ENCODE results near the genes CLEC12A, KLRC1 and YBX3.

GRCh38 chr12:9647787-9648780 is 21.4 kb upstream of the CLEC2D start:
- PRO-cap: bidirectional peak, plus-strand start at chr12:9647963, minus-strand start at chr12:9647988; bidirectional peak, plus-strand start at chr12:9648521, minus-strand start at chr12:9648264
- CAGE, long polyA plus RNA: start-site peak on the plus strand at chr12:9648165-9648651, 909 and 904 reads in 2 replicates

DNA sequence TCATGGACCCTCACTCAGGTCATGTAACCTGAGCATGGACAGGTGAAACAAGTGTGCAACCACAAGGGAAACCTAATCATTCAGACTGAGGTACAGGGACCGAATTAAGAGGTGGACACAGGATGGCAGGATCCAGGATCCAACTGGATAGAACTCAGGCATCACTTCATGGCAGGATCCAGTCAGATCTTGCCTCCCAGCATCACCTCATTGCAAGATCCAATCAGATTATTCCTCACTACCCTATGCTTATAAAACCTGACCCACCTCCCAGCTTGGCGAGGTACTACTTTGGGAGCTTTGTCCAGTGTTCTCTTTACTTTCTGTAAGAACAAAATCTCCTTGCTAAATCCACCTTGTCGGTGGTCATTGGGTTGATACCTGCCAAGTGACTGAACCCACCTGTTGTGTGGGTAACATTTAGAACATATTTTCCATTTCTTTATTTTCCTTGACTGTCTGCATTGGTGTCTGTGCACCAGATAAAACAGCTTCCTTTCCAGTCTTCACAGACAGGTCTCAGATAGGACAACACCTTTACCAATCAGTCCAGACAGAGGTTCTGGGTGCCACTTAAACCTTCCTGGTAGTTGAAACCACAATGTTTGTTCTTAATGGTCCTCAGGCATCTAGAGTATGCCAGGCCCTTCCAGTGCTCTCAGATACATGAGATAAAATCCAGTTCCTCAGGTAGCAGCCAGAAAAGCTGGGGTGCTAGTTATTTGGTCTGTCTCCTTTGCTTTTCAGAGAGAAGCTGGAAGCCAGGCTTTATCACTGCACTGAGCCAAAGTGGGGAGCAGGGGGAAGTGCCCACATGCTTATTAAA is 7.2 kb upstream of the CLEC2D start:
- PRO-cap: no peak
- CAGE, long polyA plus RNA: no peak

- PRO-cap: no peak
- CAGE, long polyA plus RNA: no peak
These were observed 4.0 kb downstream of the CD69 start for GRCh38 chr12:9756597-9757224.

DNA sequence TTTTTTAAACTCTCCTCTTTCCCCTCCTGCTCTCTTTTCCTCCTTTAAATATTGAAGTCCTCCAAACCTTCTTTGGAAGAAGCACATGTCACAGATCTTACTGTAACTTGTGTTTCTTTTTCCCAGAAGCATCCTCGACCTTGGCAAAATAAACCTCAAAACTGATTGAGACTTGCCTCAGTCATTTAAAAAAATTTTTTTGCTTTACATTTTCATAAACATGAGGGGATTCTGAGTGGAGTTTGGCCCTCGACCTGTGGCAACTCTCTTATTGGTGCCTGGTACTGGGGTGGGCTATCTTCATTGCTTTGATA is 15.4 kb upstream of the CD69 start:
- PRO-cap: no peak
- CAGE, long polyA plus RNA: no peak

DNA sequence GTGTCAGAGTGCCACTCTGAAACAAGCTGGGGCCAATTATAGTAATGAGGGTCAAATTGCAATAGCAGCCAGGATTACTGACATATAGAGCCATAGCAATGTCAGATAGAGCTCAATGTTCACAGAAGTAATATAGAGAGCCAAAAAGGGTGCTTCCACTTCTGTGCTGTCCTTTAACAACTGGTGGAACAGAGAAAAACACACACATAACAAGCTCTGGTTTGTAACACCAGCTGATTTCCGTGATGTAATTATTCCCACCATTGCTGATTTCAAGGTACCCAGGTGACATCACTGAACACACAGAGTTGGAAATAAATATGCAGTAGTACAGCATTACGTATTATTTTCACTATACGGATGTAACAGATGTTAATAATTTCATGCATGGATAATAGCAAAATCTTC is 3.0 kb upstream of the CLEC2B start:
- PRO-cap: no peak
- CAGE, long polyA plus RNA: no peak

- PRO-cap: no peak
- CAGE, long polyA plus RNA: no peak
These were observed 21.4 kb downstream of the CLEC2A start for GRCh38 chr12:9910752-9911106.

- PRO-cap: unidirectional peak, plus-strand start at chr12:9971415
- CAGE, long polyA plus RNA: no peak
These were observed at the start of gene CLEC12A for GRCh38 chr12:9971290-9971611. Gene CLEC12A (plus strand): TSS chr12:9971409.

GRCh38 chr12:10154123-10154586 is 17.8 kb downstream of the OLR1 start:
- PRO-cap: no peak
- CAGE, long polyA plus RNA: no peak

- PRO-cap: no peak
- CAGE, long polyA plus RNA: no peak
These were observed 4.3 kb downstream of the OLR1 start for GRCh38 chr12:10167411-10168213.

DNA sequence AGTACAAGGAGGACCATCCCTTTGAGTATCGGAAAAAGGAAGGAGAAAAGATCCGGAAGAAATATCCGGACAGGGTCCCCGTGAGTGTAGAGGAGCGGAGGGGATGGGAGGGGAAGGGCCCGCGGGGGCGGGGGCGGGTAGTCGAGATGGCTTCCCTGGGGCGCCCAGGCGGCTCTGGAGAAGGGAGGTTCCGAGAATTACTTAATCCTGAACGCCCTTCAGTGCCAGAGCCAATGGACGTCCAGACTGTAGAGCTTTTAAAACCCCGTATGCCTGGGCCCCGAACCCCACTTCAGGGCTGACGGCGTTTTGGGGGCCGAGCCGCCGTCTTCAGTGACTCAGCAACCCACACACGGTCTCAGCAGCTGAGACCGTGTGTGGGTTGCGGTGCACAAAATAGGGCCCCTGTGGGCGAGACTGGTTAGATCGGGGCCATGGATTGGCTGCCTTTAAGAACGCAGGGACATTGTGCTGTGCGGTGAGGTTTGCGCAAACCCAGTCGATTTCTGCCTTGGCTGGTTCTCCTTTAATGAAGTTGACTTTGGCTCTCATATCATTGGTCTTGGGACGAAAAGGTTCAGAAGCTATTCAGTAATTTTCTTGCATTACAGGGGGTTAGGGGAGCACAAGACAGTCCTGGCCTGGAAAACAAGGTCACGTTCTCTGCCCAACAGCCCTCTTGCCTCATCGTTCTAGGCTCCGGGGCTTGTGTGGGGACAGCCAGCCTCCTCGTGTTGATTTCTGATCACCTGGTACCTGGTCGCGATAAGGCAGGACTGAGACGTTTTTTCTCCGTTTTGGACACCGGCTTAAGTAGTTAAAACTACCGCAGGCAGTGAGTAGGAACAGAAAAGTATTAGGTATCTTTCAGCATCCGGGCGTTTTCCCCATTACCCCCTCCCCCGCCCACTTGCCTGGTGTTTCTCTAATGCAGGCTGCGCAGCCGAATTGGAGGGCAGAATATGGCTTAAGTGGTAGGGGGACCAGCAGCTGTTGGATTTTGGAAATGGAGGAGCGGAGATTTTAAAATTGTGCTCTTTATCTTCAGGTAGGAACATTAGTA is 794 bp downstream of the GABARAPL1 start:
- PRO-cap: bidirectional peak, plus-strand start at position 290 of the sequence, minus-strand start at position 271 of the sequence; bidirectional peak, plus-strand start at position 605 of the sequence, minus-strand start at position 367 of the sequence
- CAGE, long polyA plus RNA: no peak

DNA sequence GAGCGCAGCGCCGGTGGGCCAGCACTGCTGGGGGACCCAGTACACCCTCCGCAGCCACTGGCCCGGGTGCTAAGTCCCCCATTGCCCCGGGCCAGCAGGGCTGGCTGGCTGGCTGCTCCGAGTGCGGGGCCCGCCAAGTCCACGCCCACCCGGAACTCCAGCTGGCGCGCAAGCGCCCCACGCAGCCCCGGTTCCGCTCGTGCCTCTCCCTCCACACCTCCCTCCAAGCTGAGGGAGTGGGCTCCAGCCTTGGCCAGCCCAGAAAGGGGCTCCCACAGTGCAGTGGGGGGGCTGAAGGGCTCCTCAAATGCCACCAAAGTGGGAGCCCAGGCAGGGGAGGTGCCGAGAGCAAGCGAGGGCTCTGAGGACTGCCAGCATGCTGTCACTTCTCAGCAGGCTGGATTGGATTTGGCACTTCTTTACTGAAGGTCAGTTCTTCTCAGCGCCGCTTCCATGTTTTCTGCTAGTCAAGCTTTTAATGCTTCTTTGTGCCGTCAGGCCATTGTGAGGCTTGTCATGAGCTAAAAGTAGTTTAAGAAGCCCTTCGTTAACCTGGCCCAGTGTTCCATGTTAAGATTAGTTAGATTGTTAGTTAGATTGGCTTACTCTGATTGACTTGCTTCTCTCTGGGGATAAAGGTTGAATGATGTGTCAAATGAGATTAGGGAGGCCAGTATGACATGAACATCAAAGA is 13.3 kb downstream of the GABARAPL1 start:
- PRO-cap: no peak
- CAGE, long polyA plus RNA: no peak

- PRO-cap: no peak
- CAGE, long polyA plus RNA: no peak
These were observed 28.7 kb downstream of the KLRK1 start for GRCh38 chr12:10360925-10361712.

DNA sequence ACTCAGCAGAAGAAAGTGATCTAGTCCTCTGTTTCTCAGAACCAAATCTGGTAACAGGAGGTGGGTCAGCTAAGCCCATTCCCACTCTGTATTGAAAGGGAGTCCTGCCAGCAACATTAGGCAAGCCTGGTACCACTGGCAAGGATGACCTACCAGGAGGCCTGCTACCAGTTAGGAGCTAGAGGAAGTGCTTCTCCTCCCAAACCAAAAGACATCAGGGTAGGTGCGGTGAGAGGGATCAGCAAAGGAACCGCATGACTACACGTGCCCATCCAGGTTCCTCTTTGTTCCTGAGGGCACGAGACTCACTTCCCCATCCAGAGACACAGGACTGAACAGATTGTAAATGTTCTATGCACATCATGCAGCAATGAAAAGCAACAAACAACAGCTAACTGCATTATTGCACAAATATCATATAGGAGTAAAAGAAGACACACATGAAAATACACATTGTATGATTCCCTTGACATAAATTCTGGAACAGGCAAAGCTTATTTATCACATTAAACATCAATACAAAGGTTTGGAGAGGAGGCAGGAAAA is 2.8 kb downstream of the KLRC4 start:
- PRO-cap: no peak
- CAGE, long polyA plus RNA: no peak

DNA sequence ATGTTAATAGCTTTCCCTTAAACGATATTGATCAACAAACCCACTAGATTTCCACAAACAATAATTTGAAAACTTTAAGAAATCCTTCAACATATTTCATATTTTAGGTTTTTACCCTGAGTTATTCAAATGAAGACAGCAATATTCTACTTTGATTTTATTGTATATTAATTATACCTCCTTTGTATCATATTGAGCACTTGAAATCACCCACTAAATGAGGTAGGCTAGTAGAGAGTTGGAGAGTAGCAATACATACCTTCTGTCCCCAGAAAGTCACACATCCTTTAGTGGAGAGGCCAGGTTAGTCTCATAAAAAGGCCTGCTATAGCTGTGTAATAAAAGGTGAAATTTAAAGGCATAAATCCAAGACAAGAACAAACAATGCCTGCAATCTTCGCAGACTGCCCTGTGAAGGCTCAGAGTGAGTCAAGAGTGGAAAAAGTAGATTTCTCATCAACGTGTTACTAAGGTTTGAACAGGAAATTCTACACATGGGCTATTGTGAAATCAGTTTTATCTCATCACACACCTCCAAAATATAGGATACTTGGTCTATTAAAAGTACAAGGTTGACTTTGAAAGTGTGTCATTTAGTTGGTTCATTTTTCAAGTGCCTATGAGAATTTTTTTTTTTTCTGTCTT is at the start of gene KLRC1:
KLRC1 (minus strand) TSS at position 439 of the 645 bp plus-strand sequence.
- PRO-cap: no peak
- CAGE, long polyA plus RNA: no peak

- PRO-cap: no peak
- CAGE, long polyA plus RNA: no peak
These were observed 53.5 kb downstream of the EIF2S3B start for GRCh38 chr12:10559044-10559665.

GRCh38 chr12:10636435-10637095 is 23.2 kb upstream of the MAGOHB start:
- PRO-cap: no peak
- CAGE, long polyA plus RNA: no peak

- PRO-cap: no peak
- CAGE, long polyA plus RNA: no peak
These were observed 22.2 kb downstream of the YBX3 start for GRCh38 chr12:10700807-10701465.

DNA sequence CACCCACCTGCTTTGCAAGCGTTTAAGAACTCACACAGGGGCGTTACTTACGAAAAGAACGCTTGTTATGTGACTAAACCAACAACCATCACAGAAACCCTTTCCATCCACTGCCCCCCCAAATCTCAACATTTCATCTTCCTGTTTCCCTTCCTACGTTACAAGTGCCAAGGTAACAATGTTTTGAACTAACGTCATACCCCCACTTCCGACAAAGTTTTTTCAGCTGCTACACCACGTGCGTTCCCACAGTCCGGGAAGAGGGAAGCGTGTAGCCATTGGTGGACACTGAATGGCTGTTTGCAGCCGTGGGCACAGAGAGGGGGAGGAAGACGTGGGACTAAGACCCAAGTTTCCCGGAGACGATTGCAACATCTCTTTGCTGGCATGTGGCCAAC is 1.3 kb downstream of the YBX3 start:
- PRO-cap: bidirectional peak, plus-strand start at position 52 of the sequence, minus-strand start outside the sequence; bidirectional peak, plus-strand start at position 251 of the sequence, minus-strand start at position 112 of the sequence
- CAGE, long polyA plus RNA: no peak

GRCh38 chr12:10722265-10722972 is 704 bp downstream of the YBX3 start:
- PRO-cap: bidirectional peak, plus-strand start at chr12:10722616, minus-strand start at chr12:10722563; bidirectional peak, plus-strand start at chr12:10722857, minus-strand start at chr12:10722737
- CAGE, long polyA plus RNA: no peak

GRCh38 chr12:10722973-10723859 is at the start of gene YBX3:
Gene YBX3 (minus strand): TSS chr12:10723323.
- PRO-cap: bidirectional peak, plus-strand start at chr12:10723297, minus-strand start at chr12:10723323; unidirectional peak, minus-strand start at chr12:10723652; unidirectional peak, minus-strand start at chr12:10723688
- CAGE, long polyA plus RNA: no peak